Left ventricle myocardium (tissue), 1 donor: ENCODE data around the gene STH.

- PRO-cap: no peak
These were observed 20.2 kb upstream of the C1QL1 start for GRCh38 chr17:44988131-44988790.

- PRO-cap: no peak
These were observed 12.7 kb downstream of the DCAKD start for GRCh38 chr17:45038714-45039190.

DNA sequence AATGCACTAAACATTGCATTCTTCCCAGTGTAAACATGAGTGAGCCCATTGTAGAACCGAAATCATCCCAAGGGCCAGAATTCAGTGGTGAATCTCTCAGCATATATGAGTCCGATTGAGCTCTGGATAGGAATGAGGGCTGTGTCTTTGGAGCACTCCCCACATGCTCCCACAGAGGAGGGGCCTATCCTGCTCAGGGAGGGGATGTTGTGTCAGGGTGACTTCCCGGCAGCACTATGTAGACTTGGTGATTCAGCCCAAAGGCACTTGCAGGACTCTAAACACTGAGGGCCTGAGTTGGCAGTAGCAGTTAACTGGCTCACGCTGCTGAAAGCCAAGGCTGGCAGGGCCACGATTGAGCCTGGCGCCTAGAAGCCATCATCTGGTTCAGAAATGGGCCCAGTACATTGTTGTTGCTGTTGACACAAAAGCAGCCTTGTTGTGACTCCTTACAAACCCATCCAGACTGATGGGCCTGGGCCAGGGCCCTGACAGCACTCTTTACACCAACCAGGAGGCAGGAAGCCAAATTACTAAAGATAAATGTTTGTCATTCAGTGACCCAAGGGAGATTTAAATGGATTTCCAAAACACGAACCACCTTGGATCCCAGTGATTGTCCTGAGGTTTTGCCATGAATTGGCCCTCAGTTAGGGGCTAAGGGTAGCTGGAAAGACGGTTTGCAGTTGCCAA, 31.9 kb downstream of the NMT1 start:
- PRO-cap: bidirectional peak, plus-strand start at position 280 of the sequence, minus-strand start at position 134 of the sequence

DNA sequence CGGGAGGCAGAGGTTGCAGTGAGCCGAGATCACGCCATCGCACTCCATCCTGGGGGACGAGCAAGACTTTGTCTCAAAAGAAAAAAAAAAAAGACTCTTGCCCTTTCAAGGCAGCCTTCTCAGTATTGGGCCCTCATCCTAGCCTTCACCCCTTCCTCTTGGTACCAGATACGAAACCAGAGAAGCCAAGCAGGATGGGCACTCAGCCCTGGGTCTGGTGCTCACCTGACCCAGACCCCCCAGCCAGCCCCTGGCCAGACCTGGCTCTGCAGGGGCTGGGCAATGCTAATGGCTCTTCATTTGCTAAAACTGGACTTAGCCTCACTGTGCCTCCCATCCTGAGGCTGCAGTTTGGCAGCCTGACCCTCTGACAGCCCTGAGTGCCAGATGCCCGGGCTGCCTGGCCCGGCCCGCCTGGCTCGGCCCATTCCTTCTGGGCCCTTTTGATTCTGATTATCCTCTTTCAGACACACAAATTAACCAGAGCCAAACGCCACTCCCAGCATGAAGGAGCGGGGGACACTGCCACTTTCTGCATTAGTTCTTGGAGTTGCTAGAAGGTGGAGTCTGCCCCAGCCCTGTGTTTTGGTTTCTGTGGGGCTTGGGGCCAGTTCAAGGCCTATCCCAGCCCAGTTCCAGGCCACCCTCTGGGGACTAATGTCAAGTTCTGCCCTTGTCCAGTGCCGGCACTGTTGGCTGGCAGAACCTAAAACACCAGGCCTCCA, 21.8 kb downstream of the PLCD3 start:
- PRO-cap: bidirectional peak, plus-strand start at position 673 of the sequence, minus-strand start at position 430 of the sequence

- PRO-cap: no peak
These were observed 18.2 kb downstream of the PLCD3 start for GRCh38 chr17:45114115-45114515.

DNA sequence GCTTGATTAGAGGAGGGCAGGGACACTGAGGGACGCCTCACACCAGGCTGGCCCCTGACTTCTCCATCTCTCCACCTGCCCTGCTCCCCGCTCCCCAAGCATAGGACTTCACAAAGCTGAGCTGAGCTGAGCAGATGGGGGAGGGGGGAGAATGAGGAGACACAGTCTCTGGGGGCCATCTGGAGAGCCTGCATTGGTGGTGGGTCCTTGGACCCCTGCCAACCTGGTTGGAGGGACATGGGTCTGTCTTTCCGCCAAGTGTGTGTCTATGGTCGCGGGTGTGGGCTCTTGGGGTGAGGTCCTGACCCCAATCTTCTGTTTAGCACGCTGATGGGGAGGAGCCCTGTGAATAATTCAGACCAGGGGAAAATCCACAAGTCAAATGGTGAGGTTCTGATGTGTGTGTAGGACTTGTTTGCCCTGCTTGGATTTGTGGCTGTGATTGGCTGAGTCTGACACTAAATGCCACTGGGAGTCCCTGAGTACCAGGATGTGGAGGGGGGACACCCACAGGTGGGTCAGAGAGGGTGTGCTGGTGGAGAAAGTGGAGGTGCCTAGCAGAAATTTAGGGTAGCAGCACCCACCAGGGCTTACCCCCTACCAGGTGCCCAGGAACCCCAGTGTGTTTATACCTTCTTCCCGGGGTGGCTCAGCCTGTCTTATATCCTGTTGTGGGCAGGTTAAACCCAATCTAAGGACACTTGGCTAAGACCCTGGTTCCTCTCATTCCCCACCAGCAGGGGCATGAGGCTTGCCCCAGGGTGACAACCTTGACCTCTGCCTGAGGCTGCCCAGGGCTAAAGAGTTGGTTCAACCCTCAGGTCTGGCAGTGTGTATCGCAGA, 2.1 kb downstream of the FMNL1 start:
- PRO-cap: no peak

GRCh38 chr17:45256119-45257038, 5.5 kb downstream of the SPATA32 start:
- PRO-cap: no peak

DNA sequence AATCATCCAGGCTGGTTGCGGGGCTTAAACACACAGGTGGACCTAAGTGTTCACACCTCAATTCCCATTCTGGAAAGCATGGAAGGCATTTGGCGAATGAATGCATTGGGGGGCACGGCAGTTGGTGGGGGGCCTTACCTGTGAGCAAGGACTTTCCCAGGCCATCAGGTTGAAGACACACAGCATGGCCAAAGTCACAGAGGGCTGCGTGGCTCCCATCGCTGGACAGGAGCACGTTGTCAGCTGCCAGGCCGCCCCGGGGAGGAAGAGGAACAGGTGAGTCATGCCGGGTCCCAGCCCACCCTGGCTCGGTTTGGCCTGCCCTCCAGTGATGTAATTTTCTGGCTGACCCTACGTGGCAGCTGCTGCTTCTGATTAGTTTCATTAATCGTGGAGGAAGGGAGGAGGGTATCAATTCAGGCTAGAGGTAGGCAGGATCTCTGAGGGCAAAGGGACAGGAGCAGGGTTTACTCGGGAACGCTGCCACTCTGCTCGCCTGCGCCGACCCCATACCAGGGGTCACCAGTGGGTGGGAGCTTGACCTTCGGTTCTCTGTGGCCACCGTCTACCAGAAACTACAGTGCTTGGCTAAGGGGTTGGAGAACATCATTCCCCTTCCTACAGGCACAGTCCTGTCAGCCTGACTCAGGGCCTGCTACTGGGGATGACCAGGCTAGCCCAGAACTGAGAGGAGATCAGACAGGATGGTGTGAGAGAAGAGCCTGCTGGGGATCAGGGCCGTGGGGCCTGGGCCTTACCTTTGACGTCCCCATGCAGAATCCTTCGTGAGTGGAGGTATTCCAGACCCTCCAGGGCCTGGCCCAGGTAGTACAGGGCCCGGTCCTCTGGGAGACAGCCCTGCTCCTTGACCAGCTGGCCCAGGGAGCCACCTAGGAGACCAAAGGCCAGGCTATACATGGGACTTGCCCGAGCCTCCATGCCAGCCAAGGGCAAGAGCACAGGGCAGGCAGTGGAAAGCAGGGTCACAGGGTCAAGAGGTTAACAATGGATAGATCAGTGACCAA, 11.8 kb upstream of the SPATA32 start:
- PRO-cap: no peak

DNA sequence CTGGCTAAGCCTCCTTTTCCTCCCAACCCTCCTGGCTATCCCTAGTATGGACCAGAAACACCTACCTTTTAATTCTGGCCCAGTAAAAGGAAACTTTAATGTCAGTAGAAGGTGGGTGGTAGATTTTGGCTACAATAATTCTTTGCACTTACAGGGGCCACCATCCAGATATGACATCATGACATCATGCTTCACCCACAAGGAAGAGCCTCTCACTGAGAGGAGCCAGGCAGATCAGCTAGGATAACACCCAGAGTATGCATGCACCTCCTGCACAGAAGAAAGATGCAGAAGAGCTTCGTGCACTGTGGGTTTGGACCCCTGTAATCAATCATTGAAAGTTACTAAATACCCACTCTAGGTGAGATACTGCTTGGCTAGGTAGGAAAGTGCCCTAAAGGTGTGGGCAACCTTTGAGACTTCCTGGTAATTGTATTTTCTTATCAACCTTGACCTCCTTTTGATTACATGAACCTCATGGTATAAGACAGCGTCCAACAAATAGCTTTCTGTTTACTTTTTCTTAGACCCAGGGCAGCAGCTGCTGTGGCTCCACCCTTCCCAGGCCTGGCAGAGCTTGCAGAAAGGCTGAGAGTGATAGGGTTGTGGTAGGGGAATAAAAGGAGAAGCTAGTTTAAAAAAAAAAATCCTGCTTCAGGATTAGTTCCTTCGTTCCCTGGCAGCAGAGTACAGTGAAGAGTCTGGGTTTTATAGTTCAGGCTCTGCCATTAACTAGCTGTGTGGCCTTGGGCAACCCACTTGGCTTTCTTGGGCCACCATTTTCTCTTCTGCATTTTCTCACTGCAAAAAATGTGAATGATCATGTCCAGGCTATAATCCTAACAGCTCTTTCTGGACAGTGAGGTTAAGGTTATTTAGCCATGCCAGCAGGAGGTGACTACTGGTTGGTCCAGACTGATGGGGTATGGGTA, 6.2 kb downstream of the MAP3K14 start:
- PRO-cap: no peak

DNA sequence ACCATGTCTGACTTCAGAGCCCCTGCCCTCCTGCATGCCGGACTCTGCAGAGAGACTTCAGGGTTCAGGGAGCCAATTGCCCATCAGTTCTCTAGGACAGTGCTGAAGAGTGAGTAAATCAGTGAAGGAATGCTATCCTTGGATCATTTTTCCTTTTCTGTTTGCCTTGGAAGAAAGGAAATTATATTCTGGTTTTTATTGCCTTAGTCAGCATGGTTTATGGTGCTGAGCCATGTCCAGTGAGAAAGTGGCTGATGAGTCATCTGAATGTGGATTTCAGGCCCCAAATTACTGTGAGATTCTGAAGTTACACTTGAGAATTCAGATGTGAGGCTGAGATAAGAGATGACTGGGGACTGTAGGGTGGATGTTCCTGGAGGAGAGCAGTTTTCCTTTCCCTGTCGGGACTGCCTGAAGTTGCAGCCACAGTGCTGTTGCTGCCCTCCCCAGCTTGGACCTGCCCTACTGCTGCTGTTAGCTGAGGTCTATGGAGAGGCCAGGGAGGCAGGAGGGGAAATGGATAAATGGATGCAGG, 4.1 kb upstream of the MAP3K14 start:
- PRO-cap: no peak

DNA sequence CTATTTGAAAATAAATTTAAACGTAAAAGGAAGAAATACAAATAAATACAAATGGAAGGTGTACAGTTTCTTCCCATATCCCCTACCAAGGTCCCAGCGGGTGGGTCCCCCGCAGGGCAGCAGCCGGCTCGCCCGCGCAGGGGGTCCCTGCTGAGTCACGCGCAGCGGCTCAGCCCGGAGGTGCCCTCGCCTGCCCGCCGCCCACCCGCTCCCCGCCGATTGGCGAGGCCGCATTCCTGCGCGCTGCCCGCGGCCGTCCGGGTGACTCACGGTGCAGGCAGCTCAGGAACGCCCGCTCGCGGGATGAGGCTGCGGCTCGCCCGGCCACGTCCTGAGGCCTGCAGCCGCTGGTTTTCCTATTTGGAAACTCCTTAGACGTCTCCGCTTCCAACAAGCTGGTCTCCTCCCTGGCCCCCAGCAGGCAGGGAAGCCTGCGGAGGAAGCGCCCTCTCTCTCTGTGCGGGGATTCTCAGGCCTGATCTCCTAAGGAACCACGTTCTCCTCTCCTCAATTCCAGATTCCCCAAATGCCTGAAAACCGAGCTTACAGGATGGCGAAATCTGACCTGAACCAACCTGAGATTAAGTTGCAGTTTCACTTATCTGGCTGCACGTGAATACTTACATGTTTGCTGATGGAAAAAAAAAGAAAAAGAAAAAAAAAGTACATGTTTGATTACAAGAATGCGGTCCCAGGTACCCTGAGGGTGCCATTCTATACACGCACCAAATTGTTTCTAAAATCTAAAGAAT, 54.9 kb upstream of the MAP3K14 start:
- PRO-cap: bidirectional peak, plus-strand start at position 285 of the sequence, minus-strand start at position 221 of the sequence

DNA sequence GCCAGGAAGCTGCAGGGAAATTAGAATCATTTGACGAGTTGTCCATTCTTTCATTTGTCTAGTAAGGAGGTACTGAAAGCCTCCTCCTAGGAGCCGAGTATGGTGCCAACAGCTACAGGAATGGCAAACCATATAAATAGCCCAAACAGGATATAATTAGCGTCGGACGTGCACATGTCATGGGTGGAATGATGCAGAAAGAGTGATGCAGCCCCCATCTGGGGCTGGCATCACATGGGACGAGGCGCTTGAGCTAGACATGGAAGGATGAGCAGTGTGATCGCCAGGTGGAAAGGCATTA, 52.3 kb downstream of the ARHGAP27 start:
- PRO-cap: no peak

GRCh38 chr17:45430377-45430804, 2.3 kb downstream of the ARHGAP27 start:
- PRO-cap: no peak

DNA sequence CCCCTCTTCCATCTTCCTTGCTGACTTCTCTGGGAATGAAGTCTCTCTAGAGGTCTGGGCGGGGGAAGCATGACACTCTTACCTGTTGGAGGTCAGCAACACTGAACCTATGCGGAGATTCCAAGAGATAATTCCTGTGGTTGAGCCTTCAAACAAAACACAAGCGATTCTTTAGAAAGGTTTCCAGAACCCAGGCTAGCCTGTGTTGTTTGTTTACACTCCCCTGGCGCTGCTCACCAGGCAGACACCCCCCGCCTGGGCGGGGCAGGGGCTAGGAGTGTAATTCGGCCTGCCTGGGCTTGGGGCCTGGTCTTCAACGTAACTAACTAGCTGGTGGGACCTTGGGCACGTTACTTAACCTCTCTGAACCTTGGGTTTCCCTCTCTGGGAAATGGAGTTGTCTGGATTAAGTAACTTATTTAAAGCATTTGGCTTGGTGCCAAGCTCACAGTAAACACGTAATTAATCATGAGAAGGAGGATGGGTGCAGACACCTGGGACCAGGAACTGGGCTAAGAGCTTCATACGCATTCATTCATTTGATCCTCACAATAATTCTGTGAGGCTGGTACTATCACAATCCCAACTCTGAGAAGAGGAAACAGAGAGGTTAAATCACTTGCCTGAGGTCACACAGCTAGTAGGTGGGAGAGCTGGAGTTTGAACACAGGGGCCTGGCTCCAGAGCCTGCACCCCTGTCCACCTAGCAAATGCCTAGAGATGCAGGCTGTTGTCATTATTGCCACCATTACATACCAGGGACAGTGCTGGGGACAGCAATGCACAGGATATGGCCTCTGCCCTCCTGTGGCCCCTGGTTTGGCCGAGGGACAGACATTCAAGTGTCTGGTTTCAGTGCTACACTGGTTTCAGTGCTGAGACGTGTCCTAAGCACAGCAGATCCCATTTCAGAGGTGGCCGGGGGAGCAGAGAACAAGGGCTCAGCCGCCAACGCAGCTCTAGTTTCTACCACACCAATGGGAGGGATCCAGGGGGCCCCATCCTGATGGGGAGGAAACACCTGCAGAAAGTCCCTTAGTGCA, 7.7 kb upstream of the ARHGAP27 start:
- PRO-cap: no peak

- PRO-cap: no peak
These were observed 28.7 kb downstream of the PLEKHM1 start for GRCh38 chr17:45461693-45462376.

DNA sequence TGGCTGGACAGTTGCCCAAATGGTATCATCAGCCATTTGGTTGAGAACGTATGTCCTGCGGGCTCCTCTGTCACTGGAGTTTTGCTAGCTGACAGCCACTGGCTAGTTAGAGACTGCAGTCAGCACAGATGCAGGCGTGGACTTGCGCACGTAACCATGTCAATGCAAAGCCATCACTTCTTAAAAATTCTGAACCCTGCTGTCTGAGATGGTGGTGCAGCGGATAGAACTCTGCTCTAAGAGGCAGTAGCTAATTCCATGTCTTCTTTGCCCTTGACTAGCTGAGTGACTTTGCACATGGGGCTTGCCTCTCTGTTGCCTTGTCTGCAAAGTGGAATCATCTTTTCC, 40.1 kb downstream of the MAPT start:
- PRO-cap: no peak

- PRO-cap: no peak
These were observed 47.9 kb downstream of the MAPT start for GRCh38 chr17:45942059-45942849.

DNA sequence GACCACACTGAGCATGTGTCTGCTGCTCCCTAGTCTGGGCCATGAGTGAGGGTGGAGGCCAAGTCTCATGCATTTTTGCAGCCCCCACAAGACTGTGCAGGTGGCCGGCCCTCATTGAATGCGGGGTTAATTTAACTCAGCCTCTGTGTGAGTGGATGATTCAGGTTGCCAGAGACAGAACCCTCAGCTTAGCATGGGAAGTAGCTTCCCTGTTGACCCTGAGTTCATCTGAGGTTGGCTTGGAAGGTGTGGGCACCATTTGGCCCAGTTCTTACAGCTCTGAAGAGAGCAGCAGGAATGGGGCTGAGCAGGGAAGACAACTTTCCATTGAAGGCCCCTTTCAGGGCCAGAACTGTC, at the start of gene STH:
Gene STH (plus strand): TSS at position 12 of the 357 bp plus-strand sequence.
- PRO-cap: no peak

- PRO-cap: no peak
These were observed 63.4 kb downstream of the KANSL1 start for GRCh38 chr17:46129557-46130499.

- PRO-cap: no peak
These were observed 62.6 kb downstream of the KANSL1 start for GRCh38 chr17:46130500-46131072.